ENCODE results near the genes ZNF211 and TRIM28.

DNA sequence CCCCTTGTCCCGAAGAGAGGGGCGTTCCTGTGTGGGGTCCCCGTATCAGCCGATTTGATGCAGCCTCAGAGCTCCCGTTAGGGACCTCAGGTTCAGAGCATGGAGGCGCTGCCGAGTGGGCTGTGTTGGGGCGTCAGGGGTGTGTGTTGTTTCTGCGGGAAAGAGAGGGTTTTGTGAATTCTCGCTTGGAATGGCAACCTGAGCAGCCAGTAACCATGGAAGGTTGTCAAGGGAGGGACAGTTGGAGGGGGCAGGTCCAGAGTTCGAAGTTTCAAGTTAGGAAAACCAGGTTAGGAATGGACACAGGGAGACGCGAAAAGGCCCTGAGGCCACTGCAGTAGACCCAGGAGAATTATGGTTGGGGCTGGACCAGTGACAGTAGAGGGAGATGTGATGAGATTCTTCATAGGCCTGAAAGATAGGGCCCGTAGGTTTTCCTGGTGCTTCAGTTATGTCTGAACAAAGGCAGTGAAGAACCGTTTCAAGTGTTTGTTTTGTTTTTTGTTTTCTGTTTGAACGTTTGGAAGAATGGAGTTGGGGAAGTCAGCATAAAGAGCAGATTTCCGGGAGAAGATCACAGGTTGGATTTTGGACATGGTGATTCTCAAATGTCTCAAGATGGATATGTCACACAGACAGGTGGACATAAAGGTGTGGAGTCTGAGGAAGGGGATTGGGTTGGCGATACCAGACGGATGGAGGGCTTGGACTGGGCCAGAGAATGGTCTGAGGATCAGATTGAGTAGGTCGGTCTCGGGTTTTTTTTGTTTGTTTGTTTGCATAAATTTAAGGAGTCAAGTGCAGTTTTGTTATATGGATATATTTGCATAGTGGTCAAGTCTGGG is 763 bp downstream of the ZNF548 start:
- RAMPAGE, long total RNA = no peak
- RRBS = no CpG with 5 or more reads among the region's 21 CpGs

DNA sequence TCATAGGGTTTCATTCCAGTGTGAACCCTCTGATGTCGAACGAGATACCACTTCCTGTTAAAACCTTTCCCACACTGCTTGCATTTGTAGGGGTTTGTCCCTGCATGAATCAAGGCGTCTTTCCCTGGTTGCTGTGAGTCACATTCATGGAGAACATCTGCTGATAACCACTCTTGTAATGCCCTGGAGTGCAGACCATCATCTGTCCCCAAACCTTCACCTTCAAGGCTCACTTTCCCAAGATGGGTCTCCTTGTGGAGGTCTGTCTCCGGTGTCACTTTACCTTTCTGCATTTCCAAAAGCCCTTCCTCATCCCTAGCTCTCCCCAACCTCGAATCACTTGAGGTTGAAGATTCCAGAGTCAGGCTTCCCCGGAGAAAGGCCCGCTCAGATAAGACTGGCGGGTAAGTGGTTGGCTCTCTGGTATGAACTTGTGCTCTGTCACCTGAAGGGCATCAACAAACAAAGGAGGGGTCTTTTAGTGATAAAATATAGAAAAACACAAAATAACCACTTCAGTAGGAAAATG is 12.1 kb downstream of the ZNF550 start:
- RAMPAGE, long total RNA = no peak
- RRBS = 95% methylated on average over 2 of the region's 8 CpGs

DNA sequence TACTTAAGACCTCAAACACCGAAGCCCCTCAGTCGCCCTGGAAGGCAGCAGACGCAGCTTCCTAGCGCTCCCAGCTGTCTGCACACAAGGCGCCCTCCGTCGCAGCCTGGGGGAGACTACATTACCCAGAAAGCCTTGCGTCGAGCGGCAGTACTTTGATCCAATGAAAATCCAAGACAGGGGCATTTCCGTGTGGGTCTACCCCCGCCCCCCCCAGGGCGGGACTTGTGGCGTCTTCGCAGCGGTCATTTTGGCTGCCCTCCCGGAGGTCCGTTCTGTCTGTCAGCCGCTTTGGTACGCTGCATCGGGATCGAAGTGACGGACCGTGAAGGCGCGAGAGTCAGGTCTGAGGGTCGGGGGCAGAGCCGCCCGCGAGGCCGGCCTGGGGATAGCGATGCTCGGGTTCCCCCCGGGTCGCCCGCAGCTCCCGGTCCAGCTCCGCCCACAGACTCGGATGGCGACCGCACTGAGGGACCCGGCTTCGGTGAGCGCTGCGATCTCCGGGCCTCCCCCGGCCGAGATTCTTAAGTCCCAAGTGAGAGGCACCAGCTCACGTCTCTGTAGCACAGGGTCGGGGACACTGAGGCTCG is at the start of gene ZNF211:
ZNF211 (plus strand) TSS at position 216 of the 590 bp plus-strand sequence.
- RAMPAGE, long total RNA = start-site peak on the plus strand centred at position 236 of the sequence, 43 bp wide, 246 and 216 reads in 2 replicates
- RRBS = 1% methylated on average over 15 of the region's 51 CpGs

DNA sequence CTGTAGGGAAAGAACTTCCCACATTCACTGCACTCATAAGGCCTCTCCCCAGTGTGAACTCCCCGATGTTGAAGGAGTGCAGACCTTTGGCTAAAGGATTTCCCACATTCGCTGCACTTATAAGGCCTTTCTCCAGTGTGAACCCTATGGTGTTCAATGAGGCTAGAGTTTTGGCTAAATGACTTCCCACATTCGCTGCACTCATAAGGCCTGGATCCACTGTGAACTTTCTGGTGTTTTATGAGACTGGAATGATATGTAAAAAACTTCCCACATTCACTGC is 7.2 kb downstream of the ZNF154 start:
- RAMPAGE, long total RNA = no peak
- RRBS = no CpG with 5 or more reads among the region's 3 CpGs

GRCh38 chr19:58007163-58007795 is 4.7 kb upstream of the ZNF606 start:
- RAMPAGE, long total RNA = no peak
- RRBS = no CpG with 5 or more reads among the region's 5 CpGs

- RAMPAGE, long total RNA = no peak
- RRBS = no CpG with 5 or more reads among the region's 3 CpGs
Measured at GRCh38 chr19:58186352-58186844, 3.5 kb downstream of the ZNF274 start.

DNA sequence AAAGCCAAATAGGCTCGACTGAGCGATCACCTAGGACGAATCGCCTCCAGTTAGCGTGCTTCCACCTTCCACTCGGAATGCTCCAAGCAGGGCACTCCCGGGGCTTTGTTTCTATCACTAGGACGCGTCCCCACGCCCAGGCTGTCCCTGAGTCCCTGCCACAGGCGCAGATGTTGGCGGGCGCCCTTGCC is 505 bp upstream of the ZNF544 start:
- RAMPAGE, long total RNA = no peak
- RRBS = 3% methylated on average over 5 of the region's 13 CpGs

- RAMPAGE, long total RNA = no peak
- RRBS = no CpG with 5 or more reads among the region's 6 CpGs
Measured at GRCh38 chr19:58230015-58230953, 1.6 kb downstream of the ZNF544 start.

DNA sequence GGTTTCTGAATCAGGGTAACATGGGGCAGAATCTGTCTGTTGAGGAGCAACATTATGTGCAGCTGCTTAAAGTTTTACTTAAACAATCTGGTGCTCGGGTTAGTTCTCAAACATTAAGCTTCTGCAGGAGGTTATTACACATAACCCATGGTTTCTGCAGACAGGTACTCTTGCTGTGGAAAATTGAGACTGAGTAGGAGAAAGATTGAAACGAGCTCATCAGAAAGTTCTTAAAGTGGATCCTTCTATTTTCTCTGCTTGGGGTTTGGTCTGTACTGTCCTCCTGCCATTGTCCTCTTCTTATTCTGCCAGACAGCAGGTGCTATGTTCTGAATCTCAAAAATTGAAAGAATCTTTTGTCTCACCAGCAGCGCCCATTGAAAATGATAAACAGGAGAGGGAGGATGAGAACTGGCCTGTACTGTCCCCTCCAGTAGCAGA is 1.1 kb downstream of the ERVK3-1 start:
- RAMPAGE, long total RNA = no peak
- RRBS = no CpG with 5 or more reads among the region's 3 CpGs

- RAMPAGE, long total RNA = no peak
- RRBS = no CpG with 5 or more reads among the region's 26 CpGs
Measured at GRCh38 chr19:58349426-58350192, 3.7 kb downstream of the A1BG start.

DNA sequence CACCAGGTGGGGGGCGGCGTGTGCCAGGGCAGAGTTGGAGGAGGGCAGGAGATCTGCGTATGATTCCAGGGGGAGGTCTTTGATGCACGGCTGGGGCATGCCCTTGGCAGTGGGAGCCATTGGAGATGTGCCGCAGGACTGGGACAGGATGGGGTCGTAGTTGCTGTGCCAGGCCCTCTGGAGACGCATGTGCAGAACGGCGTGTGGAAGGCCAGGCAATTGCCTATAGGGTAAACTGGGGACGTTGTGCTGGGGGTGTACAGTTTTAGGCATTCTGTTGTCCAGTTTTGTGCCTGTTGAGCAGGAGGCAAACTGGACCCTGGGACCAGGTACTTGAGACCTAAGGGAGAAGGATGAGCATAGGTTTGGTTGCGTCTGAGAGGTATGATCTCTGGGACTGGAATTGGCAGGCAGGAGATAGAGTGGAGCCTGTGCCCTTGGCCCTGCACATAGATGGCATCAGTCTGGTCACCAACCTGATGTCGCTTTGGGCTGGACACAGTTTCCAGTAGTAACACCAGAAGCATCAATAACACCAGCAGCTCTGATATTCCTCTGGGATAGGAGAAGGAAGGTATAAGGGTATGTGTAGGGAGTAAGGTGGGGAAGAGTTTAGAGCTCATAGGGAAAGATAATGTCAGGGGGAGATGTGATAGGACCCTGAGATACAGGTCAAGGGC is 892 bp downstream of the ZNF584 start:
- RAMPAGE, long total RNA = no peak
- RRBS = no CpG with 5 or more reads among the region's 12 CpGs

GRCh38 chr19:58543873-58544566 is at the start of gene TRIM28:
TRIM28 (plus strand) TSS chr19:58544064.
- RAMPAGE, long total RNA = no peak
- RRBS = under 1% methylated on average over 13 of the region's 68 CpGs